SK-N-DZ (cell line): ENCODE measurements around a stretch of chr6.

DNA sequence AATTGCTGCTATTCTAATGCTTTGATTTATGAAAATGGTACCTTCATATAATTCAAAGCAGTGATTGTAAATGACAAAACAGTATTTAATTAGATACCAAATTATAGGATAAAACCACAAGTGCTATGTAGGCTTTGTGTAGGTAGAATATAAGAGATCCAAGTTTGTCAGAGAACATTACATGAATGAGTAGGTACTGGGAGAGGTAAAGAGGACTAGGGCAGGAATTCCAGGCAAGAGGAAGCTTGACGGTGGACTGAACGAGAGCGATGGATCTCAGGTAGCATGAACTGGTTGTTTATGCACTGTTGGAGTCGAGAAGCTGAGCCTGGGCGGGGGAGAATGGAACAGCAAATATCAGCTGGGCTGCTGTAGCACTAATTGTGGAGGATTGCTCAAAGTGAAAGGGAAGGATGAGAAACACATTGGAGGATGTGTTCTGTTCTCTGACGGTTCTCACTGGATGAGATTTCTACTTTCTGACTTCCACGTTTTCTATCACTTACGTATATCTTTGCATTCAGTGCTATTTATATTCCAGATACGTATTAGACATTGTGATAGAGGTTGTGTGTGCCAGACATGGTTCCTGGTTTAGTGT lies 164.2 kb downstream of the PHF3 start:
RAMPAGE:
- cytosol, long total RNA: no peak
- nucleus, long total RNA: no peak

DNA sequence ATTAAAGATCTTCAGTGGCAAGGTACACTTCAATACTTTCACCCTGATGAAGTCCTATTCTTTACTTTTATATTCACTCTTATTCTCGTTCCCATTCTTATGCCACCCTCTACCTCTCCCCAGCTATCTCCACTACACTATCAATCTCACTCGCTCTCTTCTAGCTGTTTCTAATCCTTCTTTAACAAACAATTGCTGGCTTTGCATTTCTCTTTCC lies 319.7 kb downstream of the PHF3 start:
RAMPAGE:
- cytosol, long total RNA: no peak
- nucleus, long total RNA: no peak

DNA sequence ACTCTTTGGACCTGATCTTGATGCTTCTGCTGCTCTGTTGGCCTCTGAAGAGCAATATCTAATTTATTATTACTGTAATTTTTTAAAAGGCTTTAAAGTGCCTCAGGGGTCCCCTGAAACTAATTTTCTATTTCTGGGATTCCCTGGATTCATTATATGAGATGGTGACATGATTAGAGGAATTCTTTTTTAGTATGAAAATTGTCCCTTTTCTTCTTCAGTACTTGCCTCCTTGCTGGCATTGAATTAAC lies 4.2 kb downstream of the ZC3H11C start:
RAMPAGE:
- cytosol, long total RNA: no peak
- nucleus, long total RNA: no peak

DNA sequence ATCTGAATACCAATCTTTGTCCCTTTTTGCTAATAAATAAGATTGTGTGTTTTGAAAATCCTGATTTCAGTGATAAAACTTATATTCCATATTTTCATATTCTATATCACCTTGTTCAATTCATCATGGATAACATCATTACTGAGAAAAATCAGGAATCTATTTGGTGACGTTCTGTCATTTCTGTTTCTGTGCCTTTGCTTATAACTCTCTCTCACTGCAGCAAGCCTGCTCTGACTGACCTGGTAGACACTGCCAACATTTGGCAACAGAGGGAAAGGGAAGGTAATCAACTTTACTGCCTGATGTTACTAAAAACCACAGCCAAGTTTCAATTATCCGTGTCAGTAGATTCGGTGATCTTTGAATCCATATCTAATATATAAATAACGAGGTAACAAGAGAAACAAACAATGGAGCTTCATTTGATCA lies 502.0 kb downstream of the LMBRD1 start:
RAMPAGE:
- cytosol, long total RNA: no peak
- nucleus, long total RNA: no peak

RAMPAGE:
- cytosol, long total RNA: no peak
- nucleus, long total RNA: no peak
These were observed 27.7 kb downstream of the LMBRD1 start for GRCh38 chr6:69769126-69769545.

RAMPAGE:
- cytosol, long total RNA: no peak
- nucleus, long total RNA: no peak
These were observed 19.7 kb upstream of the LMBRD1 start for GRCh38 chr6:69816517-69816924.

DNA sequence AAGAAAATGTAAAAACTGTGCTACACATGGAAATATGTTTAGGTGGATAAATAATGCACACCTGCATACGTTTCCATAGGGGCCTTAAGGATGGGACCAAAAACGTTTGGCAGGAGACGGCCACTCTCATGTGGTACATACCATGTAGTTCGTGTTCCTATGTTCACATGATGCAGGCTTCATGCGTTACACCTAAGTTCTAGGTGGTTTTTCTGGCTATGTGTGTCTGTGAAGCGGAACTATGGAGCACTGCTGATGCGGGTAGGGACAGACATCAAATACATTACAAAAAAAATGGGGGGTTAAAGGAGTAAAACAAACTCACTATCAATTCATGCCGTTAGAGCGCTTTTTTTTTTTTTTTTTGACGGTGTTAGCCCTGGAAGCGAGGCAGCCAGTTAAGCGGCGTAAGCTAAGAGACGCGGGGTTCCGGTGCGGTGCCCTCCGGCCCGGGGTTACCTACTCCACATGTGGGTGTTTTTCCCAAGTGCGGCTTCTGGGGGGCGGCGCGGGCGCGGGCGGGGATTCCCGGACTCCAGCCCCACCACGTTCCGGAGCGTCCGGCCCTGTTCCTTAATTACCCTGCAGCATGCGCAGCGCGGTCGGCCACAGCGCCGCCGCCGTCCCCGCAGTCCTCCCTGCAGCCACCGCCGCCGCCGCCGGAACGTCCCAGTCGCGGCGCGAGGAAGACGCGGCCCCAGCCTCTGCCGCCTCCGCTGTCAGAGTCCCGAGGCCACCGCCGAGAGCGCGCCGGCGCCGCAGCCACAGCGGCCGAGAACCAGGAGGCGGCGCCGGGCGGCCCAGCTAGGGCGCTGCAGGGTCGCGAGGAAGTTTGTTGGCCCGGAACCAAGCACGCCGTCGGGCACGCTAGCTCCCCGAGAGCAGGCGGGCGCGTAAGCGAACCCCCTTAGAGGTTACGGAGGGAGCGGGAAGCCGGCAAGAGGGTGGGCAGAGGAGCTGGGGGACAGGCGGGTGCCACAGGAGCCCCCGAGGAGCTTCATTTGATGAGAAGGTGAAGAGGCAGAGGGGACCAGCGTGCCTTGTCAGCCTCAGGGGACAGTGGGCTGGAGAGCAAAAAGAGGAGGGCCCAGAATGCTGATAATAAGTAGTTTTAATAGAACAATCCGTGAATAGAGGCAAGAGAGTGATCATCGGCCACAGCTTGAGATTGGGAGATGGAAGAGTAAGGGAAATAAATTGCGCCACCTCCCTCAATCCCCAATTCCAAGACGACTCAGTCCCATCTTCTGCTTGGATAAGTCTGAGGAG lies 823 bp downstream of the COL19A1 start:
RAMPAGE:
- cytosol, long total RNA: no peak
- nucleus, long total RNA: no peak

DNA sequence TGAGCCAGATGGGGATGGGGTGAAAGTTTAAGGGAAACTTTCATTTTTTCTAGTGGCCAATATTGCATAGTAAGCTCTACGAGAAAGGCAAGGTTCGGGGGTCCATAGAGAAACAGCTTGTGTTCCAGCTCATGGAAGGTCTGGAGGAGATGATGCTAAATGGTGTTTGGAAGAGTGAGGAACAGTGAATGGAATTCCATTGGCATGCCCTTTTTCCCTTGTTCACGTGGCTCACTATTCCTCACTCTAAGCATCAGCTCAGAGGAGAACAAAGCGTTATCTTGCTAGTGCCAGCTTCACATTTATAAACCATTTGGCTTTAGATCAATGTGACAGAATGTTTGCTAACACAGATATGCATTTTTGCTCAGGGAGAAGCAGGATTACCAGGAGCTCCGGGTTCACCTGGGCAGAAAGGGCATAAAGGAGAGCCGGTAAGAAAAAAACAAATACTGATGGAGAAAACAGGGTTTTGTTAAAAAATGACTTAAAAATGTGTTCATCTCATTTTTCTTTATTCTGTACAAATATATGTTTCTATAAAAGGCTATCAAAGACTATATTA lies 71.4 kb downstream of the COL19A1 start:
RAMPAGE:
- cytosol, long total RNA: no peak
- nucleus, long total RNA: no peak

DNA sequence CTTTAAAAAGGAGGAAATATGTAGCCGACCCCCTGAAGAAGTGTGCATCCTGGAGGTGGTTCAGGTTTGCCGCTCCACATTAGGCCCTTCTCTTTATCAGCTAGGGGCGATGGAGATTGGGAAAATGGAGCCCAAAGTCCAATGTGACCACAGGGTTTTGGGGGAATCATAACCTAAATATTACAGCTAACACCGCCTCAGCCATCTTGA lies 1.2 kb downstream of the OGFRL1 start:
RAMPAGE:
- cytosol, long total RNA: no peak
- nucleus, long total RNA: no peak

RAMPAGE:
- cytosol, long total RNA: no peak
- nucleus, long total RNA: no peak
These were observed 119.0 kb downstream of the OGFRL1 start for GRCh38 chr6:71407364-71408185.

DNA sequence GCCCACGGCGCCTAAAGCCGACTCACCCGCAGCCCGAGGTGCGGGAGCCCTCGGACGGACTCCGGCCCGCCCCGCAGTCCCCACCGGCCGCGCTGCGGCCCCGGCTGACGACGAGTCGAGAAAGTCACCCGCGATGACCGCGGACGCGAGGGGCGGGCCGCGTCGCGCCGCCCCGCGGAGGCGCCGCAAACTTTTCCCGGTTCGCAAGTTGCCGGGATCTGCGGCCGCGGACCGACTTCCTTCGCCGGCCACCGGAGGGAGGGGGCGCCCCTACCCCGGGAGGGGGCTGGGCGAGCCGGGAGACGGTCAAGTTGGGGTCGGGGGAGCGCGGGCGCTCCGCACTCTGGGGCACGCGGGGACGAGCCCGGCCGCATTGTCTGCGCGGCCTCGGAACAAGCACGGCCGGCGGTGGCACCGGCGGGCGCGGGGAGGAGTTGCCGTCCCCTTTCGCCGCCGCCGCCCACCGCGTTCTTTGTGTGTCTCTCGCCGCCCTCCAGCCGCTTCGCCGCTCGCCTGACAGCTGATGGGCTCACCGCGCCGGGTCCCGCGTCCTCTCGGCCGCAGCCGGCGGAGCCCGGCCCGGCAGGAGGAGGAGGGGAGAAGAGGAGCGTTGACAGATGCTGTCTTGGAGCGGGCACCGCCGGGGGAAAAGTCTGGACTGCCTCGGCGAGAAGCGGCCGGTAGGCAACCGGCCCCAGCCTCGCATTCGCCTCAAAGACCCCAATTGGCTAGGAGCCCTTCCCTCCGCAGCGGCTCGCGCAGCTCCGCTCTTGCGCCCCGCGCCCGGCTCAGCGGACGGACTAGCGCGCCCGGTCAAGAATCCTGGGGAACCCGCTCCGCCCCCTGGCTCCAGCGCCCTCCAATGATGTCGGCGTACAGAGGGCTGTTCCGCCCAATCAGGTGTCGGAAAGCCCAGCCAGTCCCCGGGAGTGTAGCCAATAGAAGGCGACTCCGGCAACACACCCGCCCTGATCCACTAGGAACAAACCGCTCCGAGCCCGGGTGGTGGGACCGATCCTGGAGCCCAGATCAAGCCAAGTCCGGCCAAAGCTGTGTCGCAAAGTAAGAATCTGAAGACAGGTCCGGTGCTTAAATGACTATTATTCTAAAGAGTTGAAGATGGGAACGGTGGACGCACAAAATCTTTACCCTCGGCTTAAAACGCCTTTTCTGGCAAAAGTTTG lies 131.8 kb downstream of the OGFRL1 start:
RAMPAGE:
- cytosol, long total RNA: no peak
- nucleus, long total RNA: no peak

GRCh38 chr6:71653484-71654023 lies 232.8 kb upstream of the RIMS1 start:
RAMPAGE:
- cytosol, long total RNA: no peak
- nucleus, long total RNA: no peak

DNA sequence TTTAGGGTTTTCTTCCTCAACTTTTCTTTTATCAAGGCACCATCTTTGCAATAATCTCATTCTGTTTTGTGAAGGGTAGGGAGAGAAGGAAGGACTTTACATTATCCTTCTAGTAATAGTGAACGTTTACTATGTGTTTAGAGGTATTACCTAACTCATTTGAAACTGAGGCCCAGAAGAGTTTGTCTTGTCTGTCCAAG lies 164.8 kb downstream of the RIMS1 start:
RAMPAGE:
- cytosol, long total RNA: no peak
- nucleus, long total RNA: no peak

DNA sequence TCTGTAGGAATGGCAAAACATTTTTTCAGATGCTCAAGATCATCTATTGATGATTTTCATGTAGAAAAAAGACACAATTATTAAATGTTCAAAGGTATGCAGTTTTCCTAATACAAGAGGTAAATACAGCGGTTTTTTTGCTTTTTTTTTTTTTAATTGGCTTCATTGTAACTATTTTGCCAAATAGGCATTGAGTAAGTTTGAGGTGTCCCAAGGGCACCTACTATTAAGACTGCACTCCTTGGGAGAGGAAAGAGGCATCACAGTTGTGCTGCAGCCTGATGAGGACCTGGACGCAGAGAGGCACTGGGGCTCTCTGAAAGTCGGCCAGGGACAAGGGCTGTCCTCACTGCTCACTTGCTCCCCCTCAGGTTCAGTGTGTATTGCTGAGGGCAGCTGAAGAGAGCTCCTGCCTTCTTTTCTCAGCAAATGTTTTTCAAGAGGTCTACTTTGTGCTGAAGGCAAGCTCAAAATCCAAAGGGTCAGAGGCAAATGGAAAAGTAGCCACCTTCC lies 331.7 kb downstream of the RIMS1 start:
RAMPAGE:
- cytosol, long total RNA: no peak
- nucleus, long total RNA: no peak

DNA sequence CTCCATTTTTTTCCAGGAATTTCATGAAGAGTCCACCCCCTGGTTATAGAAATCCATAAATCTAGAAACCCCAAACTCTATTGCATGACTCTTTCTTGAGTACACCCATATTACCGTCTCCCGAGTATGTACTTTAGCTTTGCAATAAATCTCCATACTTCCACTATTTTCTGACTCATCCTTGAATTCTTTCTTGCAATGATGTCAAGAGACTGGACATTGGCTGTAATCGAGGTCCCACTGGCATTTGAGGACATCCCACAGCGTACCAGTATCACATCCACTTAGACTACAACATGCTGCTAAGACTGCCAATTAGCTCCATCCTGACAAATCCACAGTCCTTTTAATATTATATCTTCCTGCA lies 60.6 kb upstream of the KCNQ5 start:
RAMPAGE:
- cytosol, long total RNA: no peak
- nucleus, long total RNA: no peak

DNA sequence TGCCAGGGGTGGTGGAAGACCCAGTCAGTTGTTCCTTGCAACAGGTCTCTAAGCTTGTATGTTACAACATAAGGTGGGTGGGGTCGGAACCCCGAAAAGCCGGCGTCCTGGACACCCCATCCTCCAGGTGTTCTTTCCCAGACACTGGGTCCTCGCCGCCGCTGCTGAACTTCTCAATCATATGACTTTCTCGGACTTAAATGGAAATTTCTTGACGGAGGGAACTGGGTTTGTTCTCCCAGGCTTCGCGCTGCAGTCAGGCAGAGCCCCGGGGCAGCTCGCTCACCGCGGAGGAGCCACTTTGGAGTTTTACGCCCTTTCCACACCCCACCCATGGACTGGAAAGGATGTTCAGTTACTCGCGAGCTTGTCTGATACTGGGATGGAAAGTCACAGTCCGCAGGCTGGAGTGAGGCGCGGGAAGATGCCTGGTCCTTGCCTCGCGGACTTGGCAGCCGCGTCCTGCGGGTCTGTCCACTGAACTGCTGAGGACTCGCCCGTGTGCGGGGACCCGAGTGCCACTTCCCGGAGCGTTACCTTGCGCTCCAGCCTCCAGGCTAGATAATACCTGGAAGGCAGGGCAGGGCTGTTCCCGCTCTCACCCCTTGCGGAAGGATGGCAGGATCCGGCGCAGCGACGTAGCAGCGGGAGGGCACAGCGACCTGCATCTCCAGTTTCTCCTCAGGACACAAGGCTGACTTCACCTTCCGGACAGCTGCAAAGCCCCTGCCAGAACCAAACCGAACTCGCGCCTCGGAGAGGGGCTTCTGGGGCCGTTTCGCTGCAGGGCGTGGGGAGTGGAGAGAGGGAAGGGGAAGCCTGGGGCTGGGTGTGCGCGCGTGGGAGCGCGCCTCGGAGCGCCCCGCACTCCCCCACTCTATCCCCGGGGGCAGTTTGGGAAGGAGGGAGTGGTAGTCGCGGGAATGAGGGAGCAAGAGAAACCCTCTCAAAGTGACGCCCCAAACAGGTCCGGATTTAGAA lies 605 bp upstream of the KCNQ5 start:
RAMPAGE:
- cytosol, long total RNA: no peak
- nucleus, long total RNA: start-site peak on the plus strand centred at position 627 of the sequence, 159 bp wide, 26 and 10 reads in 2 replicates

DNA sequence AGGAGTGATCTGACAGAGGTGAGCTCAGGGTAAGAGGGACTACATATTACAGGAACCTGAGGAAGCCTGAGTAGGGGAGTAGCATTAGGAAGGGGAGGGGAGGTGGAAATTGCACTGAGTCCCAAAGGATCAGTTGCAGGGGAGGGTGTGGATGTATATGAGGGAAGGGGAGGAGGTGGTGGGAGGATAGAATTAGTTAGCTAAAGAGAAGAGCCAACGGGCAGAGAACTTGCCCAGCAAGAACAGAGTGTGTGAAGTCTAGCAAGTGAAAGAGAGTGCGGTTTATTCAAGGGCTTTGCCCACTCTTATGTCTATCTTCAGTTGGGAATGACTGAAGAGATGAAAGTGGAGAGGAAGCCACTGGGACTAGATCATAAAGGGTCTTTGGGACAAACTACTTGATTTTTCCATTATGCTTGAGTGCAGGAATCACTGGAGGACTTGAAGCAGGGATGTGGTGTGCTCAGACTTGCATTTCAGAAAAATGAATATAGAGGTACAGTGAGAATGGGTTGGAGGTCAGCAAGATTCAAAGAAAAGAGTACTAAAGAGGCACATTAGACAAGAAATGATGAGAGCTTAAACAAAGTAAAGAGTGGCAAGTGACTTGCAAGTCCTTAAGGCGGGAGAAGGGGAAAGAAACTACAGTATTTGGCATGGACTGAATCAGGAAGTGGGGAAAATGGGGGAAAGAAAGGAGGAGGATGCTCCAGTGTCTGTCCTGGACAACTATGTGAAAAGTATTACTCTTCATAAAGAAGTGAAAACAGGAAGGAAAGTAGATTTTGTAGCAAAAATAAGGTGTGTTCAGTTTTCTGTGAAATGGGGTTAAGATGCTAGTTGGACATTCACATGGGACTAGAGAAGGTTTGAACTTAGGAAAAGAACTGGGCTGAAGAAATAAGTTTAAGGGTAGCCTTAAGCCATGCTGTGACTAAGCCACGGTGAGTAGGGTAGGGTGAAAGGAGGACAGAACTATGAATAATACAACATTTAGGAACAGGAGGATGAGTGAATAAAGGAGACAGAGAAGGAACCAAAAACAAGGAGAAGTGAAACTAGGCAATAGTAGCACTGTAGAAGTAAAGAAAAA lies 110.7 kb downstream of the KCNQ5 start:
RAMPAGE:
- cytosol, long total RNA: no peak
- nucleus, long total RNA: no peak

RAMPAGE:
- cytosol, long total RNA: no peak
- nucleus, long total RNA: no peak
These were observed 146.2 kb downstream of the KCNQ5 start for GRCh38 chr6:72767974-72768490.

GRCh38 chr6:72861981-72862703 lies 240.3 kb downstream of the KCNQ5 start:
RAMPAGE:
- cytosol, long total RNA: no peak
- nucleus, long total RNA: no peak

DNA sequence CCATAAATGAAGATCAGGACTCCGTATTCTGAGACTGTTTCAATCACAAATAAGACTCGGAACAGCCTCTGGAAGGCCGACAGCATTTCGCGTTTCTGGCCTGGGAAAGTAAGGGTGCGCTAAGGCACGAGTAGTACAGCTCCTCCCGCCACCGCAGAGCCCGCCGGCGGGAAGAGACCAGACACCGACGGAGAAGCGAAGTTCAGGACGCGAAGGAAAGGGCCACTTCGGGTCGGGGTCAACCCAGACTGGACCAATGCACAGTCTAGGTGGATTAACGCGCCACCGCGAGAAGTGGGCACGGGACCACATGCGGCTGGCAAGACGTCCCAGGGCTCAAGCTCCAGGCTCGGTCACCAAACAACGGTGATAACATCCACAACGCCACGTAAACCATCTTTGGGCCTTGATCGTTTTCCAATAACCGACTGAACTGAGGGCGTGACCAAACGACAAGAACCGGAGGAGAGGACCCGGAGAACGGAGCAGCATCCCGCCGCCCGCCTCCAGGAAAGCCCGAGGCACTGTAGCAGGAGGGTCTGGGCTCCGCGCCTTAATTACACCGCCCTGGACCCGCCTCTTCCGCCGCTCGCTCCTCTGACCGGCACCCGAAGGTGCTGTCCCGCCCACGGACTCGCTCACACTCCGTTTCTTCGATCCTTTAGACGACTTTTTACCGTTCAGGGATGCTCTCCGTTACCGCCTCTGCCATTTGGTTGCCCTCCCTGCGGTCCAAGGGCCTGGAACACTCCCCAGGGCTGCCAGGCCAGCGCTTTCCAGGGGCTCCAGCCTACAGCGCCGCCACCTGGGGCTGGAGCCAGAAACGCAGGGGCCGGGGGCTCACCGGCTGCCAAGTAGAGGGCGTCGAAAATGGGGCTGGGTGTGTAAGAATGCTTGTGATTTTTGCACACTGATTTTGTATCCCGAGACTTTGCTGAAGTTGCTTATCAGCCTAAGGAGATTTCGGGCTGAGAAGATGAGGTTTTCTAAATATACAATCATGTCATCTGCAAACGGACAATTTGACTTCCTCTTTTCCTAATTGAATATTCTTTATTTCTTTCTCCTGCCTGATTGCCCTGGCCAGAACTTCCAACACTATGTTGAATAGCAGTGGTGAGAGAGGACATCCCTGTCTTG lies 44.1 kb downstream of the DPPA5 start:
RAMPAGE:
- cytosol, long total RNA: no peak
- nucleus, long total RNA: no peak